ENCODE measurements around a stretch of chr22.

GRCh38 chr22:46089903-46090410 lies 60.4 kb upstream of the PPARA start:
- PRO-cap = no peak
- RAMPAGE, long total RNA = no peak

GRCh38 chr22:46096871-46097832 lies 53.2 kb upstream of the PPARA start:
- PRO-cap = no peak
- RAMPAGE, long total RNA = no peak

DNA sequence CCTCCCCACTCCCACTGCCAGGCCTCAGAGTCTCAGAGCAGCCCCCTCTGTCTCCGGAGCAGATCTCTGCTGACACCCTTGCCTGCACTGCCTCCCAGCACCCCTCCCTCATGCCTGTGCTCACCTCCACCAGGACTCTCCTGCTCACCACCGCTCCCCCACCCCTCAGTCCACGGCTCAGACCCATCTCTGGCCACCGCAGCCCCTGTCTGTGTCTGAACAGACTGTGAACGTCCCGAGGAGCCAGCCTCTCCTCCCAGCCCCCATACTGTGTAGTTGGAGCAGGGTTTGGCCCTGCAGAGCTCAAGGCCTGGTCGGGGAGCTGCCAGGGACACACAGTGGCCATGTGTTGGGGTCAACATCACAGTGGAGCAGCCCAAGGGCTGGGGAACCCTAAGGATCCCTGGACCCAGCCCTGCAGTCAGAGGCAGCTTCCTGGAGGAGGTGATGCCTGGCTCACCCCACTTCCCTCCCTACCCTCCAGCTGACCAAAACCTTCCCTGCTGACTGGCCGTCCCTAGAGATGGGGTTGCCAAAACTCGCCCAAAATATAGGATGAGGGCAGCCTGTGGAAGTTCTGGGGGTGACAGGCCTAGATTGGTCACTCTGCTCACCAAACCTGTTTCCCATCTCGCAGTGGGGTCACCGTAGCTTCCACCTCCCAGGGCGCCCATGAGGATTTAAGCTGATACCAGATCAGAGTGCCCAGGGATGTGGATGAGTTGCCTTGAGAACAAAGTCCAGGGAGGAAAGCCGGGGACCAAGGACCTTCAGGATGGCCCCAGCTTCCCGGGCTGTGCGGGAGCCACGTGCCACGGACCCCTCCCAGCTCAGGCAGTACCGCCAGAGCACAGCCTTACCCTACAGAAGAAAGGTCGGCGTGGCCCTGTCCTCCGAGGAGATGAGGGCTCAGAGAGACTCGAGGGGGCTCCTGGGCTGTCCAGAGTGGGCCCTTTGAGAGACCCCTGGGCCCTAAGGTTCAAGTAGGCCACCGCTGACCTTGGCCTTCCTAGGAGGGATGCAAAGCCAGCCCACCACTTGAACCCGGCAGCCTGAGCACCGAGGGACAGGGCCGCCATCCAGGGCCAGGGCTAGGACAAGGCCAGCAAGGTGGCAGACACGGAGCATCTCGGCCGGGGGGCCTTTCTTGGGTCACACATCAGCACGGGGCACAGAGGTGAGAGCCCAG lies 34.9 kb upstream of the PPARA start:
- PRO-cap = no peak
- RAMPAGE, long total RNA = no peak

GRCh38 chr22:46131835-46132492 lies 18.4 kb upstream of the PPARA start:
- PRO-cap = no peak
- RAMPAGE, long total RNA = no peak

DNA sequence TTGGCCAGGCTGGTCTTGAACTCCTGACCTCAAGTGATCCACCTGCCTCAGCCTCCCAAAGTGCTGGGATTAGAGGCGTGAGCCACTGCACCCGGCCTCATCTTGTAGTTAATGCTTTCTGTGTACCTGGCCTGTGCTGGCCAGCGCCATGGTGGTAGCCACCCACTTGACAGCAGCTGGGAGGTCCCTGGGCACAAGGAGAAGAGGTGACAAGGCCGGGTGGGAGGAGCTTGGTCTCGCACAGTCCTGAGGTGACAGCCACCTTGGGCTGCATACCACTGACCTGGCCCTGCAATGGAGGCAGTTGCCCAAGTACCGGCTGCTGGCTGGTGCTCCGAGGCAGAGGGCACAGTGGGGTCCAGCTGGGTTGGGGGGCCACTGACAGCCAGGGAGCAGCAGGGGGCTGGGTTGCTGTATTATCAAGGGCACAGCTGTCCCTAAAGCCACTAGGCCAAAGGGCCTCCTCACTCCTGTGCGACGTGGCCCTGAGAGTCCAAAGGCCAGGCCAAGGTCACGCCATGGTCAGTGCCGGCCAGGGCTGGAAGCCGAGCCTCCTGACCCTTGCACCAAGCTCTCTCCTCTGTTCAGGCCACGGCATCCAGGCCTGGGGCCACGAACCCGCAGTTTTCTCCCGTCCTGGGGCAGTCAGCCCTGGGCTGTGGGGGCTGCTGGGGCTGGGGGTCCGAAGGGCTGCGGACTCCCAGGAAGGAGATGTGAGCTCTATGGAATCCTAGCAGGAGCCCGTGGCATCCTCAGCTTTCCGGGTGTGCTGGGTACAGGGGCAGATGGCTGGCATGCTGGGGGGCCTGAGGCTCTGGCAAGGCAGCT lies 17.6 kb upstream of the PPARA start:
- PRO-cap = no peak
- RAMPAGE, long total RNA = no peak

- PRO-cap = no peak
- RAMPAGE, long total RNA = no peak
These were observed 3.0 kb upstream of the PPARA start for GRCh38 chr22:46147282-46147835.

- PRO-cap = no peak
- RAMPAGE, long total RNA = no peak
These were observed 22.6 kb downstream of the PPARA start for GRCh38 chr22:46172867-46173463.

DNA sequence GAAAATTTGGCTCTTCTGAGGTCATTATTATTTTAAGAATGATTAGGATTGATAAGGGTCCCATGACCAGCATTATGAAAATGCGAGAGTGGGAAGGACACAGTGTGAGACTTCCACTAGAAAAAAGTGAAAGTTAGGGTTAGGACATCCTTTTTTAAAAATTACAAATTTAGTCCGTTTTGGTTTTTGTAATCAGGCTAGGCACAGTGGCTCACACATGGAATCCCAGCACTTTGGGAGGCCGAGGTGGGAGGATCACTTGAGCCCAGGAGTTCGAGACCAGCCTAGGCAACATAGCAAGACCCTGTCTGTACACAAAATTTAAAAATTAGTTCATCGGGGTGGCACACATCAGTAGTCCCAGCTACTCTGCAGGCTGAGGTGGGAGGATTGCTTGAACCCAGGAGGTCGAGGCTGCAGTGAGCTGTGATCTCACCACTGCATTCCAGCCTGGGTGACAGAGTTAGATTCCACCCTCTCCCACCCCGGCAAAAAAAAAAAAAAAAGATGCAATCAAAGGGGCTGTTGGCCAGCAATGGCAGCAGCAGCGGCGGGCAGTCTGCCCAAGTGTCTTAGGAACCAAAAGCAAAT lies 12.9 kb downstream of the CDPF1 start:
- PRO-cap = no peak
- RAMPAGE, long total RNA = no peak

- PRO-cap = no peak
- RAMPAGE, long total RNA = no peak
These were observed 5.9 kb downstream of the CDPF1 start for GRCh38 chr22:46244166-46244699.

DNA sequence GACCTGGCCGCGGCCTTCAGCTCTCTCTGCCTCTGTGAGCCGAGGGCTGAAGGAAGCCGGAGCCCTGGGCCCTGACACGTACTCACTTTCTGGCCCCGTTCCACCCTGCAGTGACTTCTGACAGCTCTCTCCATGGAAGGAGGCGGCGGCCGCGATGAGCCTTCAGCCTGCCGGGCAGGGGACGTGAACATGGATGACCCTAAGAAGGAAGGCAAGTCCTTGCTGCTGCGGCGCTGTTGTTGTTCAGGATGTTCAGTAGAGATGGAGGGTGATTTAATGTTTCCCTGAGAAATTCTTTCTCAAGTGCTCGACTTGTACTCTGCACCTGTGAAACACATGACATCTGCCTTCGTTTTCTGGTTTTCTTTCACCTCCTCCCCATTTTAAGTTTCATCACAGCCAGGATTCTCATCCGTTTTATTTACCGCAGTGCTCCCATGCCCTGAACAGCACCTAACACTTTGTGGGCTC lies 634 bp downstream of the GTSE1 start:
- PRO-cap = no peak
- RAMPAGE, long total RNA = no peak

DNA sequence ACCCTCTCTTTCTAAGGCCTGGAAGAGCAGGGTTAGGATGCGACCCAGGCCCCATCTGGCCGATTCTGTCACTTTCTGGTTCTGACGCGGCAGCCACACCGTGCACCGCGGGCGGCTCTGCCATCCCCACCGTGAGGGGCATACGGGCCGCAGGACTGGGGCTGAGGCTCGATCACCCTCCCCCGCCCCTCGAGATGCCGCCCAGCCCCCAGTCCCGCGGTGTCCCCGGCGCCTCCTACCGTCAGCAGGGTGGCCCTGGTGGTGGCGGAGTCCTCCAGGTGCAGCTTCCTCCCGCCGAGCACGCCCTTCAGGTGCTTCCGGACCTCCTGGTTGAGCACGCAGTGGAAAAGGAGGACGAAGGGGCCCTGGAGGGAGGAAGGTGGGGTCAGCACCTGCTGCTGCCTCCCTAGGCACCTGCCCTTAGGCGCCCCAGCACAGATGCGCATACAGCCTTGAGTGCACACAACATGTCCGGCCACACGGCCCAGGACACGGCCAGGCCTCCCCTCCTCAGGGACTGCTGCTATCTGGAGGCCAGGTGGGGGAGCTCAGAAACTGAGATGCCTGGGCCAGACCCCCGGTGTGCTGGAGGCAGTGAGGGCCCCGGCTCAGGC lies 31.3 kb downstream of the TRMU start:
- PRO-cap = no peak
- RAMPAGE, long total RNA = no peak

DNA sequence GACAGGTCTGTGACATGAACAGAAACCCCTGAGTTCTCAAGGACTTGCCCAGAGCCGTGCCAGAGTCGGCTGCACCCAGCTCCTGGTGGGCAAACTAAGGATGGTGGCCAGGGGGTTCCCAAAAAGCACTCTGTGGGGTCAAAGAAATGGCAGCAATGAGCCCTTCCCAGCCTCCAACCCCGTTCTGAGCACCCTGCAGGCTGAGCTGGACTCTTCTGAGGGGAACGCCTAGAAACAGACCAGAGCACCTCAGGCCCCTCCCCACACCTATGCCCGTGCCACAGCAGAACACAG lies 97.9 kb downstream of the CELSR1 start:
- PRO-cap = no peak
- RAMPAGE, long total RNA = no peak

DNA sequence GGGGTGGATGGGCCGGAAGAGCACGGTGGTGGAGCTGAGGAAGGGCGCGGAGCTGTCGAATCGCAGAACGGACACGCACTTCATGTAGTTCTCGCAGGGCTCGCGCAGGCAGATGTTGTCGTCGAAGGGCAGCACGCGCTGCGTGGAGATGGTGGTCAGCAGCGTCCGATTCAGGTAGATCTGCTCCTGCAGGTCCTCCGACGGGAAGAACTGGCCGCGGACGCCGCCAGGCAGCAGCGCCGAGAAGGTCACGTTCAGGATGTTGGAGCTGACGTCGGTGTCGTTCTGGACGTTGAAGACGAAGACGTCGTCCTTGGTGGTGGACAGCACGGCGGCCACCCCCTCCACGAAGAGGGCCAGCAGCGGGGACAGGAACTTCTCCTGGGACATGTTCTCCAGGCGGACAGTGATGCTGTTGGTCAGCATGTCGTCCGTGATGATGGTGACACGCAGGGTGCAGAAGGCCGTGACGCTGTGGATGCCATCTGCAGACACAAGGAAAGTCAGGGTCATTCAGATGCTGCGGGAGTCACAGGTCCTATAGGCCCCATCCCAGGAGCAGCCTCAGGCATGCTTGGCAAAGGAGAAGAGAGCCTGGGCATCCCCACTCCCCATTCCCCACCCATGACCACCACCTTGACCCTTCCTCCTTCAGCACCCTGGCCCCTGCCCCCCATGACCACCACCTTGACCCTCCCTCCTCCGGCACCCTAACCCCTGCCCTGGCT lies 73.4 kb downstream of the CELSR1 start:
- PRO-cap = no peak
- RAMPAGE, long total RNA = no peak

- PRO-cap = no peak
- RAMPAGE, long total RNA = no peak
These were observed 38.5 kb upstream of the CELSR1 start for GRCh38 chr22:46575939-46576333.

GRCh38 chr22:46579756-46580279 lies 40.4 kb upstream of the GRAMD4 start:
- PRO-cap = no peak
- RAMPAGE, long total RNA = no peak

DNA sequence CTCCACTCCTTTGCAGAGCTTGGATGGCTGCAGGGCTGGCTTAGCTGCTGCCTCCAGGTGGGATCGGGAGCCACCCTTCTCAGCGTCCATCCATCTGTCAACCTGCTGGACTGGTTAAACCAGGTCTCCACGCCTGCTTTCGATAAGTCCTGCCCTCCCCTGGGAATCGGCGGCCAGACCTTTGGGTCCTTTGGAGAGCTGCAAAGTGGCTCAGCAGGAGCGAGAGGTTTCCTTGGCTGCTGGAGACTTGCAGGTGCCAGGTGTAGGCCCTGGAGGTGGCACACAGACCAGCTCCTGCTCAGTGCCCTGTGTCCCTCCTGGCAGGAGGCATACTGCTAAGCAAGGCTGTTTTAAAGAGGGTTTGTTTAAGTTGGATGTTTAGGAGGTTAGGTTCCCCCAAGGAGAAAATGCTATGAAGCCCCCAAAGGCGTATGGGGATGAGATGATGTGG lies 23.2 kb upstream of the GRAMD4 start:
- PRO-cap = no peak
- RAMPAGE, long total RNA = no peak

DNA sequence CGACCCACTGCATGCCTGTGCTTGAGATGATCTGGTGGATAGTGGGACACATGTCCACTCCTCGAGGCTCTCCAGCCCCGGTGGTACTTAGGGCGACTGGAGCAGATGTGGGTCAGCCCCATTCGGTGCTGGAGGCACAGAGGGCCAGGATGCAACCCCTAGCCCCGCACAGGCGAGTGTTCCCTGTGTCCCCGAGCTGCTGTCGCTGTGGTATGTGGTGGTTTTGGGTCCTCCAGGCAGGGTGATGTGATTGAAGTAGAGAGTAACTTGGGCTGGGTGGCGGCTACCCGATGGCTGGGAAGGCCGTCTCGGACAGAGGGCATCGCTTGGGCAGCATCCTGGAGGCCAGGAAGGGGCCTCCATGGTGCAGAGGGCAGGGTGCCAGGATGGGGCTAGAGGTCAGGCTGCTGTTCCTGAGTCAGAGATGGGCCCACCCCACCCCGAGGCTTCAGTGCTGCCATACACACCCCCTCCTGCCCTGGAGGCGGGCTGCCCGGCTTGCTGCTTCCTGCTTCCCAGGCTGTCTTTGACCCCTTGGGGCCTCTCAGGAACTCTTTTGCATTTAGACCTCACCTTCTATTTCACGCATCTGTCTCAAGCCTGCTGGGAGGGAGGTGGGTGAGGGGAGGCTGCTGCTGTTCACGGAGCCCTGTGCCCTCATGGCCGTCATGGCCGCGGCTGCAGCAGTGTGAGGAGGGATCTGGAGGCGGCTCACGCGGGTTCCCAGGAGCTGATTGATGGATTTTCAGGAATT lies 6.7 kb upstream of the GRAMD4 start:
- PRO-cap = no peak
- RAMPAGE, long total RNA = no peak

- PRO-cap = no peak
- RAMPAGE, long total RNA = no peak
These were observed 17.6 kb downstream of the GRAMD4 start for GRCh38 chr22:46637725-46638148.

GRCh38 chr22:46655019-46655466 lies 34.9 kb downstream of the GRAMD4 start:
- PRO-cap = no peak
- RAMPAGE, long total RNA = no peak

DNA sequence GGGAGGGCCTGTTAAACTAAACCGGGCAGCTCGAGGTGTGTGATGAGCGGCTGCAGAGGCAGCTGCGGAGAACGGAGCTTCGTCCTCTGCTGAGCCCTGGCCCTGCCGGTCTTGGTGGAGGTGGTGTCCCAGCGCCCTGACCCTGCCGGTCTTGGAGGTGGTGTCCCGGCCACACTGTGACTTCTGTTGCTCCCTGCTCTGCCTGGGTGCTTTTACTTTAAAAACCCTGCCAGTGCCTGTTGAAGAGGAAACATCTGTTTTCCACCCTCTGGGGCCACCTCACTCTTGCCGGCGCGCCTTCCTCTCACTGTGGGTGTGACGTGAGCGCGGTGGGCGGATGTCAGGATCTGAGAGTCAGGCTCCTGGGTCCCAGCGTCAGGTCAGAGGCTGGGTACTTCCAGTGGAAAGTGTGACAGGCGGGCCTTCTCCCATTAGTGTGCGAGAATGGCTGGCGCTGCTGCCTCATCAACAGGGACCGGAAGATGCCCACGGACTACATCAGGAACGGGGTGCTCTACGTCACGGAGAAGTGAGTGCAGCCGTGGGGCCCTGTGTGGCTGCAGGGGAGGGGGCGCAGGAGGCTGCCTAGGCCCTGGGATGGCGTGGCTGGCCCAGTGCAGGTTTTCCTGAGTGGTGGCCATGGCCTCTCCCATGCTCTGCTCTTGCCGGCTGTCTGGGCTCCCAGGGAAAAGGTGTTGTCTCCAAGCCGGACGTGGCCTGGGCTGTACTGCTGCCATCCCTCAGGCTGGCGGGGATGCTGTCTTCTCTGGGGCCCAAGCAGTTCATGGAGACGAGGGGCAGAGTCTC lies 54.2 kb downstream of the GRAMD4 start:
- PRO-cap = bidirectional peak, plus-strand start at position 434 of the sequence, minus-strand start at position 440 of the sequence
- RAMPAGE, long total RNA = no peak

All from urinary bladder (tissue), 3 donors.